Gastrocnemius medialis (tissue), 3 donors: ENCODE measurements around a stretch of chr19.

DNA sequence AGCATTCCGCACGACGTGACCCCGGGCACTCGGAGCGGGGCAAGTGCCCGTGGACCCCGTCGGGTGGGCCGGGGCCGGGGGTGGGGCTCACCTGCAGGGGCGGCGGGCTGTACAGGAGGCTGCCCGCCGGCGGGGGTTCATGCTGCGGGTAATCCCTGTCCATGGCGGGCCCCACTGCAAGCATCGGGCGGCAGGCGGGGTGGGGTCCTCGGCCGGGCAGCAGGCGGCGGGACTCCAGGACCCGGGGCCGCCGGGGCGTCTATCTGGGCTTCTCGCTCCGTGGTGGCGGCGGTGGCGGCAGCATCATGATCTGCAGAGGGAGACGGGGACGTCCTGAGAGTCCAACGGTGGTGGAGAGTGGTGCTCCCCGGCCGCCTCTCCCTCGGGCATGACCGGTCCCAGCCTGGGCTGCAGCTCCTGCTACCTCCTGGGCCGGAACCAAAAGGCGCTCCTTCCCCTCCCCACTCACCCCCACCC, 19.9 kb downstream of the SBNO2 start:
- PRO-cap = no peak
- RAMPAGE, long total RNA, 3 experiments = no peak in any of the 3 experiments

DNA sequence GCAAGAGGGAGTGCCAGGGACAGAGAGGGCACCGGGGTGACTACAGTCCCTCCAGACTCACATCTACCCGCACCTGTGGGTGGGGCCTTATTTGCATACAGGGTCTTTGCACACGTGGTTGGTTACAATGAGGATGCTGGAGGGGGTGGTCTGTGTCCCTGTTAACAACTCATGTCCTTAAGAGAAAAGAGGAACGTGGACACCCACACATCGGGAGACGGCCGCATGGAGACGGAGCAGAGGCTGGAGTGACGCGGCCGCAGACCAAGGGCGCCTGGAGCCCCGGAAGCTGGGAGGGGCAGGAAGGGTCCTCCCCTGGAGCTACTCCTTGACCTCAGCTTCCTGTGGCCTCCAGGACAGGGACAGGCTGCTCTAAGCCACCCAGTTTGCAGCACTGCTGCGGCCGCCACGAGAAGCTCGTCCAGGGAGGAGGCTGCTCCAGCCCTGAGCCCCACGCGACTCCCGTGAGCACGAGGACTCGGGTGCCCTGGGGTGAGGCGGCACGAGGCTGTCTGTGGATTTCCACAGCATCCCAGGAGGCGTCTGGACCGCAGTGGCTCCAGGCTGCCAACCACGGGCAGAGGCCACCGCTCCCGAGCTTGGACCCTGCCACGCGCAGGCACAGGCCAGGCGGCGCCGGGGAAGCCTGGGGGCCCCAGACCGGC, 10.9 kb downstream of the SBNO2 start:
- PRO-cap = no peak
- RAMPAGE, long total RNA, 3 experiments = no peak in any of the 3 experiments

GRCh38 chr19:1168060-1168272, 6.1 kb downstream of the SBNO2 start:
- PRO-cap = no peak
- RAMPAGE, long total RNA, 3 experiments = no peak in any of the 3 experiments

DNA sequence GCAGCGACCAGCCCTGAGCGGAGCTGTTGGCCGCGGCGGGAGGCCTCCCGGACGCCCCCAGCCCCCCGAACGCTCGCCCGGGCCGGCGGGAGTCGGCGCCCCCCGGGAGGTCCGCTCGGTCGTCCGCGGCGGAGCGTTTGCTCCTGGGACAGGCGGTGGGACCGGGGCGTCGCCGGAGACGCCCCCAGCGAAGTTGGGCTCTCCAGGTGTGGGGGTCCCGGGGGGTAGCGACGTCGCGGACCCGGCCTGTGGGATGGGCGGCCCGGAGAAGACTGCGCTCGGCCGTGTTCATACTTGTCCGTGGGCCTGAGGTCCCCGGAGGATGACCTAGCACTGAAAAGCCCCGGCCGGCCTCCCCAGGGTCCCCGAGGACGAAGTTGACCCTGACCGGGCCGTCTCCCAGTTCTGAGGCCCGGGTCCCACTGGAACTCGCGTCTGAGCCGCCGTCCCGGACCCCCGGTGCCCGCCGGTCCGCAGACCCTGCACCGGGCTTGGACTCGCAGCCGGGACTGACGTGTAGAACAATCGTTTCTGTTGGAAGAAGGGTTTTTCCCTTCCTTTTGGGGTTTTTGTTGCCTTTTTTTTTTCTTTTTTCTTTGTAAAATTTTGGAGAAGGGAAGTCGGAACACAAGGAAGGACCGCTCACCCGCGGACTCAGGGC, 773 bp downstream of the STK11 start:
- PRO-cap = no peak
- RAMPAGE, long total RNA, 3 experiments = no peak in any of the 3 experiments

DNA sequence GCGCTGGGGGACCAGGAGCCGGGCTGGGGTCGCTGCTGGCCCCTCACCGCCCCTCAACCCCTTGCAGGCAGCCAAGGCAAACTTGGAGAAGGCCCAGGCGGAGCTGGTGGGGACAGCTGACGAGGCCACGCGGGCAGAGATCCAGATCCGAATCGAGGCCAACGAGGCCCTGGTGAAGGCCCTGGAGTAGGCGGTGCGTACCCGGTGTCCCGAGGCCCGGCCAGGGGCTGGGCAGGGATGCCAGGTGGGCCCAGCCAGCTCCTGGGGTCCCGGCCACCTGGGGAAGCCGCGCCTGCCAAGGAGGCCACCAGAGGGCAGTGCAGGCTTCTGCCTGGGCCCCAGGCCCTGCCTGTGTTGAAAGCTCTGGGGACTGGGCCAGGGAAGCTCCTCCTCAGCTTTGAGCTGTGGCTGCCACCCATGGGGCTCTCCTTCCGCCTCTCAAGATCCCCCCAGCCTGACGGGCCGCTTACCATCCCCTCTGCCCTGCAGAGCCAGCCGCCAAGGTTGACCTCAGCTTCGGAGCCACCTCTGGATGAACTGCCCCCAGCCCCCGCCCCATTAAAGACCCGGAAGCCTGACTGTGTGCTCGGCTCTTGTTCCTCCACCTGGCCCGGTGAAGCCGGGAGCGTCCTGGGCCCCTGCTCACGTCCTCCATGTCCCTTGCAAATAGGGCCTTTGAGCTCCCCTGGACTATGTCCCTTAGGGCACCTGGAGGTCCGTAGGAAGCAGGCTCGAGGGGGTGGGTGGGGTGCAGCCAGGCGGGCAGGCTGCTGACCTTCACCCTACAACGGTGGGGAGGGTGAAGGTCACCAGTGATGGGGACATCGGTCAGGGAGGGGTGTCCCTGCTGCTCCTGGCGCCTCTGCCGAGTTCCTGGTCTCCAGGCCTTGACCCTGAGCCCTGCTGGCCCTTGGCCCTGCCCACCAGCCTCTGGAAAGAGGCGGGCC, 3.0 kb downstream of the ATP5F1D start:
- PRO-cap = bidirectional peak, plus-strand start at position 212 of the sequence, minus-strand start at position 63 of the sequence; bidirectional peak, plus-strand start at position 441 of the sequence, minus-strand start at position 290 of the sequence; bidirectional peak, plus-strand start outside the sequence, minus-strand start at position 864 of the sequence
- RAMPAGE, long total RNA, 3 experiments = start-site peak on the minus strand in 1 of 3 experiments, centred at position 554 of the sequence, 34 reads per replicate

- PRO-cap = no peak
- RAMPAGE, long total RNA, 3 experiments = no peak in any of the 3 experiments
Measured at GRCh38 chr19:1246305-1246595, 2.1 kb upstream of the MIDN start.

DNA sequence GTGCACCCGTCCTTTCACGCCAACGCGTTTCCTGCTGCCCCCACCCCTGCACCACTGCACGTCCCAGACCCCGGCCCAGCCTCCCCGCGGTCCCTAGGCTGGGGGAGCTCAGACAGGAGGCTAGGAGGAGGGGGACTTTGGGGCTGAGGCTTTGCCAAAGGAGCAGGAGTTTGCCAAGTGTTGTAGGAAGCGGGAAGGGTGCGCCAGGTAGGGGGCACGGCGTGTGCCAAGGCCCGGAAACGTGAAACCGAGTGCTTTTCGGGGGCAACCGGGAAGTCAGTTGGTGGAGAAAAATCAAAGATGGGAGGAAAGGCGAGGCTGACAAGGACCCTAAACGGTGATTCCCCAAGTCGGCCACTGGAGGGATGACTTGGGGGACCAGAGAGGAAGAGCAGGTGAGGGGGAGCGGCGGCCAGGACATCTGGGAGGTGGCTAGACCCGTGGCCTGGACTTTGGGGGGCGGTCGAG, 7.9 kb upstream of the CIRBP start:
- PRO-cap = no peak
- RAMPAGE, long total RNA, 3 experiments = no peak in any of the 3 experiments

DNA sequence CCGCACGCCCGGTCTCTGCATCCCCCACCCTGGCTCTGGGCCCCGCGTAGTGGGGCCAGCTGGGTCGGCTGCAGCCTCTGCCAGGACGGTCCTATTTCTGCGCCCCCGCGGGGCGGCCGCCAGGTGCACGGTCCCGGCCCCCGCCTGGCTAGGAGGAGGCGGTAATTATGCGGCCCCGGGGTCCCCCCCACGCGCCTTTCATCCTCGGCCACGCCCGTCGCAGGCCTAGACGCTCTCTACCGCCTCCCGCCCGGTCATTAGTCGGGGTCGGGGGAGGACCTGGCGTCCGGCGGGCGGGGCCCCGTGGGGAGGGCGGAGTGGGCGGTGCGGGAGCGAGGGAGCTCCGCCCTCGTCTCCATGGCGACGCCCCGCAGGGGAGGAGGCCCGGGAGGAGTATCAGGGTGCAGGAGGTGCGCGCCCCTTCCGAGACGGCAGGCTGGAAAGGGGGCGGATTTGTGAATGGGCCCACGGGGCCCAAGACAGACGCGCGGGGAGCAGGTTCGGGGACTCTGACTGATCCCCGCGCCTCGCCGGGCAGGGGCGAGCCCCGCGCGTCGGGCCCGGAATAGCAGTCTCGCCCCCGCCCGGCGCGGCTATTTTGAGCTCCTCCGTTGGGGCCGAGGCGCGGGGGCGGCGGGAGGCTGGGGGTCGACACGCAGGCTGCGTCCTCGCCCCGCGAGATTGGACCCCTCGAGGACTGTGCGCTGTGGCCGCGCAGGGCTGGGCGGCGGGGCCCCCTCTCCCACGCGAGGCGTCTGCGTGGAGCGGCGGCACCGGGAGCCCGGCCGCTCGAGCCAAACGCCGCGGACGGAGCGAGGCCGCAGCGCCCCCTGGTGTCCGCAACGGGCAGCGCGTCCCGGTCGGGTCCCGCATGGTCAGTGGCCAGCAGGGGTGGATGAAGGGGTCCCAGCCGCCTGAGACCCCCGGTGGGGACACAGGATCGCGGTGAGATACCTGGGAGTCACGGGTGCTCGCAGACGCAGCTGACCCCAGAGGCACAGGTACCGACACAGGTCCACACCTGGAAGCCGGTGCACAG, 2.5 kb upstream of the CIRBP start:
- PRO-cap = bidirectional peak, plus-strand start at position 366 of the sequence, minus-strand start at position 259 of the sequence
- RAMPAGE, long total RNA, 3 experiments = no peak in any of the 3 experiments

- PRO-cap = no peak
- RAMPAGE, long total RNA, 3 experiments = no peak in any of the 3 experiments
Measured at GRCh38 chr19:1360453-1361571, 6.1 kb downstream of the PWWP3A start.

- PRO-cap = no peak
- RAMPAGE, long total RNA, 3 experiments = no peak in any of the 3 experiments
Measured at GRCh38 chr19:1379824-1380372, 3.8 kb upstream of the NDUFS7 start.

DNA sequence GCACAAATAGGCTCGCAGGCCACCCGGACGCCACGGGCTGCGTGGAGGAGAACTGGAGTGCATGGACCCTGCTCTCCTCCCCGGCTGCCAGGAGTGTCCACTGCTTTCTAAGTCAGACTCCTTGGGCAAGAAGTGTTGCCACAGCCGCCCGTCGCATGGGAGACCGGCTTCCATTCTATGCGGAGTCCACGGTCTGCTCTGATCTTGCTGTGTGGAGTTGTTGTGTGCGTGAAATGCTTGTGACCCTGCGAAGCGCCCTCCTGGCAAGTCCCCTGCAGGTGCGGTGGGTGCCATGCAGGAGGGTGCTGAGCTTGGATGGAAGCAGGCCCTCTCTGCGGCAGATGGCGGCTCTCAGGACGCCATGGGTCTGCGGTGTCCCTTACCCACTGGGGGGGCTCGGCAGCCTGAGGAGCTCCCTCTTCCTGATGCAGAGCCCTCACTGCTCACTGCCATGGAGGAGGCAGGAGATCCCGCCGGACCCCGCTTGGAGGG, 2.1 kb downstream of the DAZAP1 start:
- PRO-cap = unidirectional peak, minus-strand start at position 86 of the sequence
- RAMPAGE, long total RNA, 3 experiments = no peak in any of the 3 experiments

GRCh38 chr19:1472305-1472796, 6.7 kb downstream of the C19orf25 start:
- PRO-cap = no peak
- RAMPAGE, long total RNA, 3 experiments = no peak in any of the 3 experiments

DNA sequence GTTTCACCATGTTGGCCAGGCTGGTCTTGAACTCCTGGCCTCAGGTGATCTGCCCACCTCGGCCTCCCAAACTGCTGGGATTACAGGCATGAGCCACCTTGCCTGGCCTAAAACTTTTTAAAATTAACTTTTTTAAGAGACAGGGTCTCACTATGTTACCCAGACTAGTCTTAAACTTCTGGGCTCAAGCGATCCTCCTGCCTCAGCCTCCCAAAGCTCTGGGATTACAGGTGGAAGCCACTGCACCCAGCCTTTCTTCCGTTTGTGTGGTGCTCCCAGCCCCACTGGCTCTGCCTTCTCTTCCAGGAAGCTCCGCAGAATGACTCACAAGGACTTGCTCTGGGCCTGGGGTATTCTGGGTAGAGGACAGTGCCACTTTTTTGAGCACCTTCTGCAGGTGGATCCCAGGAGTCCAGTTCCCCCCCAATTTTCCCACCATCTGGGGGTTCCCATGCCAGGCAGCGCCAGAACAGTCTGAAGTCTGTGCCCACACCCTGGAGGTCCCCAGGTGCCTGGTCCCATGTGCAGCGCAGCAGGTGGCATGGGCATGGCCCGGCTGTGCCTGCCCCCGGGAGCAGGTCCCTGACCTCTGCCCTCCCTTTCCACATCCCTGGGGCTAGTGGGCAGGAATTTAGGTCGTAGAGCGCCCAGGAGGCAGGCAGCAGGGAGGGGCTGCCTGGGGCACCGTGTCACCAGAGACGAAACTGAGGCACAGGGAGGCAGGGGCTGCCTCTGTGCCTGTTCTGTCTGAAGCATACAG, 1.5 kb downstream of the REEP6 start:
- PRO-cap = no peak
- RAMPAGE, long total RNA, 3 experiments = no peak in any of the 3 experiments

- PRO-cap = unidirectional peak, plus-strand start at chr19:1566759
- RAMPAGE, long total RNA, 3 experiments = no peak in any of the 3 experiments
Measured at GRCh38 chr19:1566188-1566865, 1.8 kb downstream of the MEX3D start.

DNA sequence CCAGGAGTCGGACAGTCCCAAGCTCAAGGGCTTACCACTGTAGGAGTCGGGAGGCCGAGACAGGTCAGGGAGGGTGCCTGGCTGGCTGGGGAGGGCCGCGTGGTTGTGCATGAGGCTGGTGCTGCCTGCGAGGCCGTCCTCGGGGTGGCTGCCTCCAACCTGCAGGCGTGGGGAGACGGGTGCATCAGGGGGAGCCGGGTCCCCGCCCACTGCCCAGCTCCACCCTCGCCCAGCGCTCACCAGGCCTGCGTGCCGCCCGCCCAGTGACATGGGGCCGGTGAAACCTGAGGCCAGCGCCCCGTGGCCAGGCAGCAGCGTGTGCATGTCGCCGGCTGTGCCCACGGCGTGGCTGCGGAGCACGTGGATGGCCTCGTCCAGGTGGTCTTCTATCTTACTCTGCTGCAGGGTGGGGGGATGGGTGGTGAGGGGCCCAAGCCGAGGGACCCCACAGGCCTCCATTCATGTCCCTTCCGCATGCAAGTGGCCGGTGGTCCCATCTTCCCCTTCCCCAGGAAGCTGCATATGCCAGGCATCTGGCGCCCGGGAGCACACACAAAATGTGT, 13.9 kb upstream of the UQCR11 start:
- PRO-cap = no peak
- RAMPAGE, long total RNA, 3 experiments = no peak in any of the 3 experiments

GRCh38 chr19:1830572-1831324, 17.5 kb downstream of the REXO1 start:
- PRO-cap = no peak
- RAMPAGE, long total RNA, 3 experiments = no peak in any of the 3 experiments

DNA sequence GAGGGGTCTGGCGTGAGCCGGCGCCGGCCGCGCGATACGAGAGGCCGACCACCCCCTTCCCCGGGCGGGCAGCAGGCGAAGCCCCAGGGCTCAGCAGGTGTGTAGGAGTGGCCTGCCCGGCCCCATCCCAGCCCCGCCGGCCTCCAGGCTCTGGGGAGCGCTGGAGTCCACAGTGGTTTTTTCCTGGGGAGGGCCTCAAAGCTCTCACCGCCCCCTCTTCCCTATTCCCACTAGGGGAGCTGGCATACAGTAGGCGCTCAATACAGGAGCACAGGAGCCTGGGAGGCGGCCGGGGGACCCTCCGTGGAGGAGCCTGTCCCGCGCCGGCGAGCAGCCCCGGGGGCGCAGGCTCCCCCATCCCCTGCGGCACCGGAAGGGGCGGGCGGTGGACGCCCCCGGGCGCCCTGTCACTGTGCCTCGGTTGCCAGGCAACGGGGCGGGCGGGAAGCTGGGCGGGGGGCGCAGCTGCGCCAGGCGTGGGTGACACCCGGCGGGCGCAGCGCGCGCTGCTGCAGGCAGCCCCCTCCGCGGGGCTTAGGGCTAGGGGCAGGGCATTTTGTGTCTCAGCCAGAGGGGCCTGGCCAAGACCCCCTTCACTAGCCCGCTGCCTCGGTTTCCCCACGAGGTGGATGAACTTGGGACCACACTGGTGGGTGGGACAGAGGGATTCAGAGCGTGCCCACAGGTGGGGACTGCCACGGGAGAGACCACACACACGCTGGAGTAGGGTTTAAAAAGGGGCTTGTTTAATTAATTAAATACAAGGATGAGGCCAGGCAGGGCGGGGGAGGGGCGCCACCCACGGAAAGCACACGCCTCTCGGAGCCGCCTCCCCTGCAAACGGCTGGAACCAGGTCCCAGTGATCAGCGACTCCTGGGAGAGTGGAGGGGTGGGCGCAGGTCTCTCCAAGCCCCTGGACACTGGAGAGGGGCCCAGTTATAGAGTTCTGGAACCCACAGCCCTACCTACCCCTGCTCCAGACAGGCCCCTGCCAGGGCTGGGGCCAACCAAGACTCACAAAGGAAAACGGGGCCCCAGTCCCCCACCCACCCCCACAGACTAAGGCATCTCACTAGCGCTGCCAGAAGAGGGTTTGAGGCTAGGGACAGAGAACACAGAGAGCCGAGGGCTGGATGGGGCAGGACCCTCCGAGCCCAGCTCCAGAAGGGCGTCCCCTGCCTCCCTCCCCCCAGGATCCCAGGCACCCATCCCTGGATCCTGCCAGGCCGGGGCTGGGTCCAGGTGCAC, 3.8 kb upstream of the REXO1 start:
- PRO-cap = no peak
- RAMPAGE, long total RNA, 3 experiments = no peak in any of the 3 experiments

- PRO-cap = no peak
- RAMPAGE, long total RNA, 3 experiments = no peak in any of the 3 experiments
Measured at GRCh38 chr19:1857180-1857920, 6.0 kb downstream of the KLF16 start.

DNA sequence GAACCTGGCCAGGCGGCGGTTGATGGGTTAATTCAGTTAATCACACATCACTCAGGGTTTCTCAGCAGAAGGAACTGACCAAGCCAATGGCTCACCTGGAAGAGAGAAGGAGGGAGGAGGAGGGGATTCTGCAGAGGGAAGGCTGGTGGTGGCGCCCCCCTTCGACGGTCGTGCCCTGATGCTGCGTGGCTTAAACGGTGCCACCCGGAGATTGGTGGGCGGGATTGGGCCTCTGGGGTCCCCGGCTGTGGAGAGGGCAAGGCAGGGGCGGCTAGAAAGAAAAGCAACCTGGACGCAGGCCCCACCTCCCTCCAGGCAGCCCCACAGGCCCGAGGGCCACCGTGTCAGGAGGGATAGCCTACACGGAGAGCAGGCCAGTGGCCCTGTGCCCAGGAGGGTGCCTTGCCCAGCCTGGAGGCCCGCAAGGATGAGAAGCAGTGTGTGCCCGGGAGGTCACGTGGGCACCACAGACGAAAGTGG, 15.9 kb downstream of the CSNK1G2 start:
- PRO-cap = no peak
- RAMPAGE, long total RNA, 3 experiments = no peak in any of the 3 experiments

DNA sequence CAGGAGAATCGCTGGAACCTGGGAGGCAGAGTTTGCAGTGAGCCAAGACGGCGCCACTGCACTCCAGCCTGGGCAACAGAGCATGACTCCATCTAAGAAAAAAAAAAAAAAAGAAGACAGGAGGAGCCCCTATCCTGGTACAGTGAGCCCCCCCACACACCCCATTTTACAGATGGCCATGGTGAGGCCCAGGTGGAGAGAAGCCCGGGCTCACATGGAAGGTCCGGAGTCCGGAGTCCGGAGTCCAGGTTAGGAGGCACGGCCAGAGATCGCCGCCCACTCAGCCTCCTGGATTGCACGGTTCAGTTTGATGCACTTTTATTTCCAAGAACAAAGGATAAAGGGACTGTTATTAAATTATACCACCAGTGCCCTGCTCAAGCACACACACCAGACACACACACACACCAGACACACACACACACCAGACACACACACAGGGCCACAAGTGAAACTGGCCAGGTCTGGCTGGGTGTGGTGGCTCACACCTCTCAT, 11.3 kb upstream of the BTBD2 start:
- PRO-cap = no peak
- RAMPAGE, long total RNA, 3 experiments = no peak in any of the 3 experiments